IMR-90 (cell line): ENCODE measurements around a stretch of chr21.

- RRBS: no CpG with 5 or more reads among the region's 6 CpGs
CAGE:
- cytosol, long polyA plus RNA: no peak
- long polyA plus RNA: no peak
- nucleus, long polyA plus RNA: no peak
Observed at GRCh38 chr21:34697725-34698527, 29.1 kb downstream of the CLIC6 start.

GRCh38 chr21:34771469-34772175 lies 102.8 kb downstream of the CLIC6 start:
- RRBS: no CpG with 5 or more reads among the region's 7 CpGs
CAGE:
- cytosol, long polyA plus RNA: no peak
- long polyA plus RNA: no peak
- nucleus, long polyA plus RNA: no peak

- RRBS: no CpG with 5 or more reads among the region's 7 CpGs
CAGE:
- cytosol, long polyA plus RNA: no peak
- long polyA plus RNA: no peak
- nucleus, long polyA plus RNA: no peak
Observed at GRCh38 chr21:34800945-34801620, 132.3 kb downstream of the CLIC6 start.

DNA sequence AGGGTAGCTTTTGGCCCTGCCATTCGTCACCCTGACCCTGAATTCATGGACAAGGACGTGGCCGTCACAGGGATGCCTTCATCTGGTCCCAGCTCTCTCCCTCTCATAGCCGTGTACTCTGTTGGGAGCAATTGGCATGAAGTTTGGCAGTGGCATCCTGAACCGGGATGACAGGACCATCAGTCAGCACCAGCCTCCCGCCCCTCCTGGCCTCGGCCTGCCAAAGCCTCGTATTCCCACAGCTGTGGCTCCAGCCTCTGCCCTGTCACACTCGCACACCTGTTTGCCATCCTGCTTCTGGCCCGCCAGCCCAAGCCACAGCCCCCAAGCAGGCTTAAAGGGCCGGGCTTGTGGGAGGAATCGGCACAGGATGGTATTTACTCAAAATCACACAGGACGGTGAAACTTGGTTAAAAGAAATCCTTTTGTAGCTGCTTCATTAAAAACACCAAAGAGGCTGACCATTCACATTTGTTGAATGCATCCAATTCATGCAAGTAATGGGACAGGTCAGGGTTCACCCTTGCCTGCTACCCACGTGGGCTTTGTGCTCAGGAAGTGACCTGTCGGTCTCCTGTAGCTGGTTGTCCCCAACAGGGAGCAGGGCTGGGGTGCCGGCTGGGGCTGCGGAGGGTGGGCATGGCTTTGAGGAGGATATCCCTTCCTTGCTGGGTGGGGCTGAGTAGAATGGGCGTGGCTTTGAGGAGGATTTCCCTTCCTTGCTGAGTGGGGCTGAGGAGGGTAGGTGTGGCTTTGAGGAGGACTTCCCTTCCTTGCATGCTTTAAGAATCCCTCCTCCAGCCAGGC lies 151.0 kb downstream of the CLIC6 start:
- RRBS: no CpG with 5 or more reads among the region's 18 CpGs
CAGE:
- cytosol, long polyA plus RNA: no peak
- long polyA plus RNA: no peak
- nucleus, long polyA plus RNA: no peak

DNA sequence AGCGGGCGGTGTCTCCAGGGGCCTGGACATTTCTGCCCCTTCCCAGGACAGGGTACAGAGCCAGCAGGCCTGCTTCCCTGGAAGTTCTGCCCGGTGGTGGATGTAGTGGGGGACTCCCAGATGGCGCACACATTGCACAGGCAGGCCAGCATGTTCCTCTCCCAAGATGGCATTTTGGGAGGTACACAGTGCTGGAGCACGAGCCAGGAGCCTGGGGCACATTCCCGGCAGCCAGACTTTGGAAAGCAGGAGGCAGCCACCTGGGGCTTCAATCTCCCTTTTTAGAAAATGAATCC lies 57.0 kb downstream of the RUNX1 start:
- RRBS: no CpG with 5 or more reads among the region's 6 CpGs
CAGE:
- cytosol, long polyA plus RNA: no peak
- long polyA plus RNA: no peak
- nucleus, long polyA plus RNA: no peak

GRCh38 chr21:35203237-35203738 lies 154.2 kb upstream of the RUNX1 start:
- RRBS: no CpG with 5 or more reads among the region's 5 CpGs
CAGE:
- cytosol, long polyA plus RNA: no peak
- long polyA plus RNA: no peak
- nucleus, long polyA plus RNA: no peak

GRCh38 chr21:35217421-35218189 lies 168.5 kb upstream of the RUNX1 start:
- RRBS: no CpG with 5 or more reads among the region's 3 CpGs
CAGE:
- cytosol, long polyA plus RNA: no peak
- long polyA plus RNA: no peak
- nucleus, long polyA plus RNA: no peak

DNA sequence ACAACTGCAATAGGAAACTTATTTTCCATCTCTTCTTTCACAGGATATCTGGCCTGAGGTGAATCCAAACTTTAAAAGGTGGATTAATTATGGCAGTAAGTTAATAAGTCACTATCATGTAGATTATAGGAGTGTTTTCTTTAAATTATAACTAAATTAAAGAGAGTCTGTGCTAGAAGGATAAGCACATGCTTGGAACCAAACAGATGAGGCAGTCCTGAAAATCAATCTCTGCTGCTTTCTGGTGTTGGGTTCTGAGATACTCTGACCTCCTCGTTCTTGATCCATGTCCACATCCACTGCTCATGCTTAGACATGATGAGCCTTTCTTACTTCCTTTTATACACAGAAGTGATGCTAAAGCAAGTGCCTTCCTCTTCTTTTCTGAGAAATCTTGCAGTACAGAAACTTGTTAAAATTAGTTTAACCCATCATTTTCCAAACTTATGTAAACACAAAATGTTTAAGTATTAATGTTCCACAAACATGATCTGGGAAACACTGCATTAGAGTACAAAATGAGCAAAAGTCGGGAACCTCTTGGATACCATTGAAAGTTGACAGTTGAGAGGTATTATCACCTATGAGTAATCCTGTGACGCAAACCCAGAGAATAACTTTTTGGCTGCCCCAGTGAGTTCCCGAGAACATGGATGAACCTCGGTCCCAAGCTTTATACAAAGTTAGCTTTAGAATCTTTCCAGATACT lies 429.1 kb upstream of the RUNX1 start:
- RRBS: no CpG with 5 or more reads among the region's 5 CpGs
CAGE:
- cytosol, long polyA plus RNA: no peak
- long polyA plus RNA: no peak
- nucleus, long polyA plus RNA: no peak

- RRBS: 59% methylated on average over 4 of the region's 23 CpGs
CAGE:
- cytosol, long polyA plus RNA: no peak
- long polyA plus RNA: no peak
- nucleus, long polyA plus RNA: no peak
Observed at GRCh38 chr21:35528471-35529180, 479.5 kb upstream of the RUNX1 start.

DNA sequence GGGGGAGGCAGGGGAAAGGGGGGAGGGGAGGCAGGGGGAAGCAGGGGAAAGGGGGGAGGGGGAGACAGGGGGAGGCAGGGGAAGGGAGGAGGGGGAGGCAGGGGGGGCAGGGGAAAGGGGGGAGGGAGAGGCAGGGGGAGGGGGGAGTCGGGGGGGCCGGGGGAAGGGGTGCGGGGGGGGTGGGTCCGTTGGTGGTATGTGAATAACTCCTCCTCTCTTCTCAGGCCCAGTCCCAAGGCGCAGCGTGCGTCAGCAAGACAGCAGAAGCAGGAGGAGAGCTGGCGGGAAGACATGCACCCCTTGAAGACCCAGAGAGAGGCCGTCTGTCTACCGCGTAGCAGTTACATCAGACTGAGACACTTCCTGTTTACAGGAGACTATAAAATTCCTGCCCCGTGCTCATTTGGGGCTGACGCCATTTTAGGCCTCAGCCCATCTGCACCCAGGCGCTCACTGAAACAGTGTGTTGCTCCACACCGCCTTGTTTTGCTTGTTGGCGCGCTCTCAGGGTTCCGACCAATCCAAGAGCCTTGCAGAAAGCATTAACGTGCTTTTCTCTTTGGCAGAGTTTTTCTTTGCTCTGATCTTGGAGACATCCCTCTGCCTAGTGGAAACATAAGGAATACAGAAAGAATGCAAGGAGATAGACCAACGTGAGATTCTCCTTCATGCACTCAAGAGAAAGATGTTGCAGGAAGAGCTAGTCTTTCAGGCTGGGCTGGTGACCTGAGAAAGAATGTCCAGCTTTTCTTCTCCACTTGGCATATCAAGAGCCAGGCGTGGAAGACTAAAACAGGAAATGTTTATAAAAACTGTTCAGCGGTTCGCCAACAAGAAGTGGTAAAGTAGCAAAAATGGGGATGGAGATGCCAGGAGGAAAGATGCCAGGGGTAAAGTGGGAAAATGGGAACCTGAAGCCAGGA lies 55.2 kb downstream of the SETD4 start:
- RRBS: no CpG with 5 or more reads among the region's 23 CpGs
CAGE:
- cytosol, long polyA plus RNA: no peak
- long polyA plus RNA: no peak
- nucleus, long polyA plus RNA: no peak

GRCh38 chr21:36359884-36360409 lies 25.2 kb upstream of the CHAF1B start:
- RRBS: no CpG with 5 or more reads among the region's 6 CpGs
CAGE:
- cytosol, long polyA plus RNA: no peak
- long polyA plus RNA: no peak
- nucleus, long polyA plus RNA: no peak

GRCh38 chr21:36377298-36378303 lies 7.6 kb upstream of the CHAF1B start:
- RRBS: 33% methylated on average over 2 of the region's 18 CpGs
CAGE:
- cytosol, long polyA plus RNA: no peak
- long polyA plus RNA: no peak
- nucleus, long polyA plus RNA: no peak

DNA sequence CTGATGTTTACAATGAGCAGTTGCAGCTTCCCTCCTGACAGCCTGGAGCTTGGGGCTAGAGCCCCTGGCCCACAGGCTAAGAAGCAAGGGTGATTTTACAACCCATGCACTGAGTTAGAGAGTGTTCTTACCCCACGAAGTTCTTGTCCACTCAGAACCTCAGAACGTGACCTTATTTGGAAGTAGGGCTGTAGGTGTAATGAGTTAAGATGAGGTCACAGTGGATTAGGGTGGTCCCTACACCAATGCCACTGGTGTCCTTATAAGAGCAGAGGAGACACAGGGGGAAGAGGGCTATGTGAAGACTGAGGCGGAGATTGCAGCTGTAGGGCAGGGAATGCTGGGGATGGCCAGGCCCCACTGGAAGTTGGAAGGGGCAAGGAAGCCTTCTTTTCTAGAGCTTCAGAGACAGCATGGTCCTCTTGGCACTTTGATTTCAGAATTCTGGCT lies 15.7 kb upstream of the CLDN14 start:
- RRBS: no CpG with 5 or more reads among the region's 3 CpGs
CAGE:
- cytosol, long polyA plus RNA: no peak
- long polyA plus RNA: no peak
- nucleus, long polyA plus RNA: no peak

GRCh38 chr21:36784979-36785507 lies 86.1 kb downstream of the SIM2 start:
- RRBS: no CpG with 5 or more reads among the region's 18 CpGs
CAGE:
- cytosol, long polyA plus RNA: no peak
- long polyA plus RNA: no peak
- nucleus, long polyA plus RNA: no peak

- RRBS: no CpG with 5 or more reads among the region's 4 CpGs
CAGE:
- cytosol, long polyA plus RNA: no peak
- long polyA plus RNA: no peak
- nucleus, long polyA plus RNA: no peak
Observed at GRCh38 chr21:36860998-36861421, 105.5 kb downstream of the HLCS start.

DNA sequence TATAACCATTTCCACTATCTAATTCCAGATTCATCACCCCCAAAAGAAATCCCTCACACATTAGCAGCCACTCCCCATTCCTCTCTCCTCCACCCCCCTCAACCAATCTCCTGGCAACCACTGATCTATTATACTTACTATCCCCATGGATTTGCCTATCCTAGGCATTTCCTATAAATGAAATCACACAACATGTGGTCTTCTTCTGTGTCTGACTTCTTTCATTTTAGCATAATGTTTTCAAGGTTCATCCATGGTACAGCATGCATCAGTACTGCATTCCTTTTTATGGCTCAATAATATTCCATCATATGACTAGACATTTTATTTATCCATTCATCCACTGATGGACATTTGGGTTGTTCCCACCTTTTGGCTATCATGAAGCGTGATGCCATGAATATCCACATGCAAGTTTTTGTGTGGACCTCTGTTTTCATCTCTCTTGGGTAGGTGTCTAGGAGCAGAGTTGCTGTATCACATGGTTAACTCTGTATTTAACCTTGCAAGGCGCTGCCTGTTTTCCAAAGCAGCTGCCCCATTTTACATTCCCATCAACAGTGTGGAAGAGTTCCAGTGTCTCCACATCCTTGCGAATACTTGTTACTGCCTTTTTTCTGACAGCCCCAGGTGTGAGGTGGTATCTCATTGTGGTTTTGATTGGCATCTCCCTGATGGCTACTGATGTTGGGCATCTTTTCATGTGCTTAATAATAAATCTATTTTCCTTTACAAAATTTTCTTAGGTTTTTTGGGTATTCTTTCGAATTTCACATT lies 104.4 kb downstream of the HLCS start:
- RRBS: no CpG with 5 or more reads among the region's 4 CpGs
CAGE:
- cytosol, long polyA plus RNA: no peak
- long polyA plus RNA: no peak
- nucleus, long polyA plus RNA: no peak

GRCh38 chr21:36994518-36995230 lies 11.8 kb upstream of the RIPPLY3 start:
- RRBS: 22% methylated on average over 6 of the region's 40 CpGs
CAGE:
- cytosol, long polyA plus RNA: no peak
- long polyA plus RNA: no peak
- nucleus, long polyA plus RNA: no peak

GRCh38 chr21:37135259-37135611 lies 62.2 kb downstream of the TTC3 start:
- RRBS: no CpG with 5 or more reads among the region's 4 CpGs
CAGE:
- cytosol, long polyA plus RNA: no peak
- long polyA plus RNA: no peak
- nucleus, long polyA plus RNA: no peak

- RRBS: no CpG with 5 or more reads among the region's 10 CpGs
CAGE:
- cytosol, long polyA plus RNA: no peak
- long polyA plus RNA: no peak
- nucleus, long polyA plus RNA: no peak
Observed at GRCh38 chr21:37197755-37198560, 69.2 kb downstream of the VPS26C start.

DNA sequence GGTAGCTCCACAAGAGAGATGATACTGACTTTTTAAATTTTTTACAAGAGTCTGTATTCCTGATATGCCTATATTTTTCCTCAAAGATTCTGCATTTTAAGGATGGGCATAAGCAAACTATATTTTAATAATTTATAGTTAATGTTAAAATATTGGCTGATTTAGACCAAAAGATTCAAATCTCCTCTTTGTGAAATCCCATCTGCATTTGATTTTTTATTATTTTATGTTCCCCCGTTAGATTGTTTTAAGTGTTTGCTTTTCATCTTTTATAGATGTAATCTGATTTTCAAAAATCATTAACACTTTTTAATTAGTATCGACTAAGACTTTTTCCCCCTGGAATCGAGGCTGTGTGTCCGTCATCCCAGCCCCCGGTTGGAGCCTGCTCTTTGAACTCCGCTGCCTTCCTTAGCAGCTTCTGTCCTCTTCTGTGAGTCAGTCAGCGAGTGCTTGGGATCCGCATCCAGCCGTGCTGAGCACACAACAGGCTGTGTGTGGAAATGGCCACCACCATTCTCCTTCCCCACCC lies 65.1 kb downstream of the VPS26C start:
- RRBS: no CpG with 5 or more reads among the region's 9 CpGs
CAGE:
- cytosol, long polyA plus RNA: no peak
- long polyA plus RNA: start-site peak on the minus strand centred at position 238 of the sequence, 54 bp wide, 5 and 6 reads in 2 replicates
- nucleus, long polyA plus RNA: start-site peak on the minus strand centred at position 241 of the sequence, 48 bp wide, 6 and 11 reads in 2 replicates